SJSA1 (cell line): ENCODE measurements around a stretch of chr4.

- RAMPAGE, long total RNA, result no peak
Observed at GRCh38 chr4:10099213-10099866, 17.3 kb downstream of the WDR1 start.

- RAMPAGE, long total RNA, result no peak
Observed at GRCh38 chr4:10111732-10112079, 4.9 kb downstream of the WDR1 start.

DNA sequence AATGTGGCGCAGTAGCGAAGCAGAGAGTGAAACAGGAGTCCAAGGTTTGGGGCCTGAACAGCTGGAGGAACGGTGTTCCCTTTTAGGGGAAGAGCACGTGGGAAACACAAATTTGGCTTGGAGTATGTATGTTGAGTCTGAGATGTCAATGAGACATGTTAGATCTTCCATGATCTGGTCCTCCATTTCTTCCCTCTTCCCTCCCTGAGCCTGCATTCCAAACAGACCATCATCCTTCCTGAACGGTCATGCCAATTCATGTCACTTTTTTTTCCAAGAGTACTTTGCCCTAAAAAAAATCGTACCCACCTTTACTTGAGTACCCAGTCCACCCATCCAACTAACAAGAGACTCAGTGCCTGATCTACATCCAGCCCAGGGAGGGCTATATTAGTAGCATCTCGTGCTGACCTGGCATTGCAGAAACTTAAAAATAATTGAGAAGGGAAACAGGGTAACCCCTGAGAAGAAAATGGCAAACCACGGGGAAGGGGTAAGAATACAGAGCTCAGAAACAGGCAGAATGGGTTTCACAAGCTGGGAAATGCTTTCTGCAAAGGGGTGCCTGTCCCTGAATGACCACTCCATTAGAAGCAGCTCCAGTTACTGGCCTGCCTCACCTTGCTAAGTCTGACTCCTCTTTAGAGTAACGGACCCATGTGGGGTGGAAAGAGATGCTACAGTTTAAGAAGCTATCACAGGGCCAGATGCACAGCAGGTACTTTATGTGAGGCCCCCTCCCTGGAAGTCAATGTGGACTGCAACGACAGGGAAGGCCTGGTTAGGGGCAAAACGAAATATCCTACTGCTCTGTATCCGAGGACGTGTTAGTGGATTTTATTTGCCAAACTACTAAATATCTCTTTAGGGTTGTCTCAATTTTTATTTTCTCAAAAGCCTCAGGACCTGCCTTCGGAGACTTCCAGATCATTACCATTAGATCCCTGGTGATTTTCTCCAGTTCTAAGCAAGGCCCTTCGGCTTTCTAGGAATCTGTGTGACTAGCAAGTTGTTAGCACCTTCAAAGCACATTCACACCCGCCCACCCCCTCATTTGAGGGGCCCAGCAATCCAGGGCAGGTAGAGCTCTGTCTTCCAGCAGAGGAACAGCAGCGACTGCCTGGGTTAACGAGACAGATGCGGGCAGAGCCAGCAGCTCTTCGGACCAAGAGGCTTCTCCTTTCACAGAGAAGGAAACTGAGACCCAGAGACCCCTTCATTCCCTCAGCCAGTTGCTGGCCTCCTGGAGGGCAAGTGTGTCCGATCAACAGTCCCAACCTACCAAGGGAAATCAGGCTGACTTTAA lies 2.4 kb downstream of the WDR1 start:
- RAMPAGE, long total RNA, result no peak

DNA sequence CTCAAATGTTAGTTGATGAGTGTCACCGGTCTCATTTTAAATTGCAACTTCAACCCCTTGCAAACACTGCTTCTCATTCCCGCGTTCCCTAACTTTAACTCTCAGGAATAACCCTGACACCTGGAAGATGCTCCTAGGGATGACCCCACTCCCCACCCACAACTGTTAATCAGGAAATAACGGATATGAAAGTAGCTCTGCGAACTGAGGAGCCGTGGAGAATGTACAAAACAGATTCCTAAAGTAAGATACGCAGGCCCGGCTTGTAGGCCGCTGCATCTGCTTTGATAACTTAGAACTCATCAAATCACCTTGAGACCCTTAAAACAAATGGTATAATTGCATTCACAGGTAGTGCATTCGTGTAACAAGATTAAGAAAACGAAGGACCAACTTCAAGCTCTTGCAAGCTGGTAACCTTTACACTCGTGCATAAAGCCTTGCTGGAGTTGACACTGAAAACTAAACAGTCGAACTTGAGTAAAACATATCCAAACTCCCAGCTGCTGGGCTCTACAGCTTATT lies 2.4 kb upstream of the WDR1 start:
- RAMPAGE, long total RNA, result no peak

- RAMPAGE, long total RNA, result no peak
Observed at GRCh38 chr4:10157577-10157855, 40.9 kb upstream of the WDR1 start.

GRCh38 chr4:10453798-10455257 lies 2.9 kb downstream of the ZNF518B start:
- RAMPAGE, long total RNA, result no peak

GRCh38 chr4:11543473-11544352 lies 115.0 kb upstream of the HS3ST1 start:
- RAMPAGE, long total RNA, result no peak

DNA sequence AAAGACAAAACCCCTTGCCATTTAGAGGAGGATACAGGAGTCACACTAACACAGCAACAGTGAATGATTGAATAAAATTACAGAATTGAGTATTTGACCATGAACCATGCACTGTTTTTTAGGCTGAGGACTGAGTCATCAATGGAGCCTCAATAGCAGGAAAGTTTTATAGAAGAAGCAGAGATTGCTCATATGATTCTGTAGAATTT lies 991.7 kb upstream of the HS3ST1 start:
- RAMPAGE, long total RNA, result no peak

GRCh38 chr4:13374448-13375019 lies 109.6 kb downstream of the RAB28 start:
- RAMPAGE, long total RNA, result no peak

DNA sequence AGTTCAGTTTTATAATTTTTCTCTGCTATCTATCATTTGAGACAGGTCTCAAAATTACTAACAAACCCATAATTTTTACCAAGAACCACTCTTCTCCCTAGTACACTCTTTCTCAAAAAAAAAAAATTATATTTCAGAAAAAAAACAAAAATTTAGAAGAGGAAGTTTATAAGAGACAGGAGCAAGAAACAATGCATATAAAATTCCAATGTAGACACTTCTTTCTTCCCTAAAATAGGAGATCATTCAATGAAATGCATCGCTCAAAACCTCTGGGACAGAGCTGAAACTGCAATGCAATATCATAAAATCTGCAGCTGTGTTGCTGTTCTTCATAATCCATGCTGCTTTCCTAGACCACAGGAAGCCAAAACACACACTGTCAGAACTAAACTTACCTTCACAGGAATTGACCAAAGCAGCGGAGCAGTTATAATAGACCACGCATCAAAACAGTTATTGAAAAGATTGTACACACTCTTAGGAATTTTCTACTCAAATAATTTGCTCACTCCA lies 24.5 kb downstream of the RAB28 start:
- RAMPAGE, long total RNA, result no peak

DNA sequence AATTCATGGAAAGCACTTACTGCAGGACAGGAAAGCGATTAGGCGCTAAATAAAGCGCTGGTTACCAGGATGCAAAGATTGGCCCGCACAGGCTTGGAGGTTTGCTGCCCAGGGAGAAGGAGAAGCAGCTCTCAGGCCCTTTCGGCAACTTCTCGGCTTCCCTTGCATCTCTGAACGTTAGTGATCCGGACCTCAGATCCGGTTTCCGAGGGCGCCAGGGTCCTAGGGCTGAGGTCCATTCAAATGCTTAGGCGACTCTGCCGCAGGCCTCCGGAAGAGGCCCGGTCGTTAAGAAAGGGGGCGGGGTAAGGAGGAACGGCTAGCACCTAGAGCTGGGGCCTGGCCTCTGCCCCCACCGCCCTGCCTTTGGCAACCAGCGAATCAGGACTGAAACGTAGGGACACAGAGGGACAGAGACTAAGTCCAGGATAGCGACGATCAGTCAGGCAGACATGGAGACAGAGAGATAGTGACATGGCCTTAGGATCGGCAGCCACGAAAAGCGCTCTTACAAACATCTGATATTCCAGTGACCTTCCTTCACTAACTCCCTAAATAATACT lies 13.1 kb downstream of the NKX3-2 start:
- RAMPAGE, long total RNA, result no peak

GRCh38 chr4:13543590-13543841 lies 792 bp downstream of the NKX3-2 start:
- RAMPAGE, long total RNA, result no peak

GRCh38 chr4:13619743-13620187 lies 7.8 kb downstream of the BOD1L1 start:
- RAMPAGE, long total RNA, result no peak

GRCh38 chr4:13654005-13654516 lies 26.5 kb upstream of the BOD1L1 start:
- RAMPAGE, long total RNA, result no peak

DNA sequence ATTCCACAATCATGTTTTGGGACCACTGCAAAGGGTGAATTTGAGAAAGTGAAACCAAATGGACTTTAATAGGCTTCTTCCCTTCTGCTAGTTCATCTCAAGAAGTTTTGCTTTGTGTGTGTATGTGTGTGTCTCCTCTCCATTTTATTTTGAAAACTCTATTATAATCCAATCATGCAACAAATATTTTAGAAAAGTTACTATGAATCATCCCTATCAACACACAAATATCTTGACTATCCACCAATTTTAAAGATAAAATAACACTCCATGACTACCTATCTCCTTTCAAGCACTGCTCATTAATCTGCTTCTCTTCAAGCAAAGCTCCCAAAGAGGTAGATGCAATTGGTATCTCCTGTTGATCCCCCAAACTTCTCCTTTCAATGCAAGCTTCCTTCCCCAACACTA lies 203.2 kb downstream of the CPEB2 start:
- RAMPAGE, long total RNA, result no peak

DNA sequence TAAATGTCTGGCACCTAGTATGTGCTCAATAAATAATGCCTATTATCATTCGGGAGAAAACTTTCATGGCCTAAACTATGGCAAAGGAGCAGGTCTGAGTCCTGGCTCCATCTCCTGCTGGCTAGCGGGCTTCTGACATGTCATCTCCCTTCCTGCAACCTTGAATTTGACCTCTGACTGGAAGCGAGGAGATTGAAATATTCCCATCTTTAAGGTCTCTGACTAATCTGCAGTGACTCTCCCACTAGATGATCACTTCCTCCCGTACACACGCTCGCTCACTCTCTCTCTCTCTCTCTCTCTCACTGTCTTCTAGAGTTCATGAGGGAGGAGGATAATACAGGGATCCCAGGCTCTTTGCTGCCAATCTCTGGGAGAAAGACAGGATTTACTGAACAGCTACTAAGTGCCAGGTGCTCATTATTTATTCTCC lies 193.8 kb upstream of the C1QTNF7 start:
- RAMPAGE, long total RNA, result no peak

- RAMPAGE, long total RNA, result no peak
Observed at GRCh38 chr4:15362646-15363362, 65.0 kb upstream of the C1QTNF7 start.

DNA sequence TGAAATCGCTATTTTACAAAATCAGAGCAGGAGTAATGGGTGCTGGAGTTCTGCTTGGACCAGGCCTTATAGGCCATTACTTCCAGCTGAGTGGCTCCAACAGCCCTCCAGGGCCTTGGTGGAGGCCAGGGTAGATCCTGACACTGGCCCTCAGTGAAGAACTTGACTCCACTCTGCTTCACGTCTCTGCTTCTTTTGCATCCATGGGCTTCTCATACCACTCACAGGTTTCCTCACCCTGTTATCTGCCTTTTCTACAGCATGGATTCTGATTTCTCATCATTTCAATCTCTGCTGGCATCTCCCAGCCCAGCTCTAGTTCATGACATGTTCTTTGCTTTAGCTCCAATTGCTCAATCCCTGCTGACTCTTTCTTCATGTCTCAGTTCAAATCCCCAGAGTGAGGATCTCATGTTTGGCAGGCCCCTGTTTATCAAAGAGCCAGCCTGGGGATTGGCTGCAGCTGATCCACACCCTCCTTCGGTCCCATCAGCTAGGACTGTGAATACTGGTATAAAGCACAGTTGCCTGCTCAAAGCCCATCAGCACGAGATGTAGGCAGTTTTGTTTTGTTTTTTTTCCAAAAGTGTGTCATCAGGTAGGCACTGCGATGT lies 14.5 kb upstream of the CC2D2A start:
- RAMPAGE, long total RNA, result no peak

DNA sequence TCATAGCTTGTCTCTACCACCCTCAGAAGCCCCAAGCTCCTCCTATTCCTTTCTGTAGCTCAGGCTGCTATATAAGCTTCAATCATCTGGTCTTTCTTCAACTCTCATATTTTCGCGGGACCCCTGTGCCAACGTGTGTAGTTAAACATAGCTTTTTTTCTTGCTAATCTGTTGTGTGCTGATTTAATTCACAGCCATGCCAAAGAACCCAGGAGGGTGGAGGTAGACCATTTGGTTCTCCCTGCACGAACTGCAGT lies 21.1 kb upstream of the CD38 start:
- RAMPAGE, long total RNA, result no peak

GRCh38 chr4:16225607-16226375 lies 480 bp downstream of the TAPT1 start:
- RAMPAGE, long total RNA, result no peak